H7 (cell line): ENCODE data around the gene UNC13C.

DNA sequence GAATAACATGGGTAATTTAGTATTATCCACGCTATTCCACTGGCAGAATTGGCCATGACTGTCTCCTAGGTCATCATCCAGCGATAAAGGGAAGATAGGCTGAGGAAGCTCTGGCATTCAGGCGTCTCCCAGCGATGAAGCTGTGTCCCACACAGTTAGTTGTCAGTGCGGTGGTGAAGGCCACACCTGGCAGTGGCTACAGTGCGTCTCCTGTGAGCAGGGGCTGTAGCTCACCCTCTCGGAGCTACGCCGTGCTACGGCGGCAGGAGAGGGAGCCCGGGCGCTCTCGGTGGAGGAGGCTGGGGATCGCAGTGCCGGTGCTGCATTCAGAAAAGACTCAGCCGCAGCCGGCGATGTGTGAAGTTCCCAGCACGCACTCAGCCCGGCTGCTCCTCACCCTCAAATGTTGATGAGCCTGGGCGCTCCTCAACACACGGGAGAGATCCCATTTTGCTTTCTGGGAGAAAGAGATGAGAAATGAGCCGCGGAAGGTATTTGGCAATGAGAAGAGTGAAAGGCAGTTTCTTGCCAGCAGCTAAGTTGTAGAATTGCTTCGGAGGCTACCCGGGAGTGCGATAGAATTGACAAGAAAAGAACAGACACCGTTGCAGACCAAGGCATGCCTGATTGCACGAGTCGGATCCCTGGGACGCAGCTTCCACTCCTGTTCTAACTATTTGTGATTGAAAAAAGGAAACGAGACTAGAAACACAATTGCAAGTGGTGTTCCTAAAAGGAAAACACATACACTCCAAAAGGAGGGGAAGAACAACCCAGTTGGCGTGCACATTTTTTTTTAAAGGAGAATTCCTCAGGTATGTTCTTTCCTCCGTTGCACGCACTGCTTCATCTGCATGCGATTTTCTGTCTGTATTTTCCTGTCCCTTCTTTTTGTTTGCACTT lies at the start of gene UNC13C:
Gene UNC13C, plus strand, starts transcription at position 329 of the 903 bp plus-strand sequence.
- RAMPAGE, long total RNA: no peak

DNA sequence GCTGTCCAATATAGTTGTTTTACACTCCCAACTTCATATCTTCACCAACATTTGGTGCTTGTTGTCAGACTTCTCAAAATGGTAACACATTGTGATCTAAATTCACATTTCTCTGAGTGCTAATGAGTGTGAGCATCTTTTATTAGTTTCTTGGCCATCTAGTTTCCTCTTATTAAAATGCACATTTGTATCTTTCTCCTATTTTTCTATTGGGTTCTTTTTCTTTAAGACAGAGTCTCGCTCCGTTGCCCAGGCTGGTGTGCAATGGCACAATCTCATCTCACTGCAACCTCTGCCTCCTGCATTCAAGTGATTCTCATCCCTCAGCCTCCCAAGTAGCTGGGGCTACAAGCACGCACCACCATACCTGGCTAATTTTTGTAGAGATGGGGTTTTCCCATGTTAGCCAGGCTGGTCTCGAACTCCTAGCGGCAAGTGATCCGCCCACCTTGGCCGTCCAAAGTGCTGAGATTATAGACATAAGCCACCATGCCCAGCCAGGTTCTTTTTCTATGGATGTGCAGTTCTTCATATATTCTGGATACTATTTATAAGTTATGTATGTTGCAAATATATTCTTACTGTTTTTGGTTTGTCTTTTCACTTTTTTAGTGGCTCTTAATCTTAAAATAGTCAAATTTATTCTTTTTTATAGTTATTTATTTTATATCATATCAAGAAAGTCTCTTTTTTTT lies 30.8 kb downstream of the RAB27A start:
- RAMPAGE, long total RNA: no peak

DNA sequence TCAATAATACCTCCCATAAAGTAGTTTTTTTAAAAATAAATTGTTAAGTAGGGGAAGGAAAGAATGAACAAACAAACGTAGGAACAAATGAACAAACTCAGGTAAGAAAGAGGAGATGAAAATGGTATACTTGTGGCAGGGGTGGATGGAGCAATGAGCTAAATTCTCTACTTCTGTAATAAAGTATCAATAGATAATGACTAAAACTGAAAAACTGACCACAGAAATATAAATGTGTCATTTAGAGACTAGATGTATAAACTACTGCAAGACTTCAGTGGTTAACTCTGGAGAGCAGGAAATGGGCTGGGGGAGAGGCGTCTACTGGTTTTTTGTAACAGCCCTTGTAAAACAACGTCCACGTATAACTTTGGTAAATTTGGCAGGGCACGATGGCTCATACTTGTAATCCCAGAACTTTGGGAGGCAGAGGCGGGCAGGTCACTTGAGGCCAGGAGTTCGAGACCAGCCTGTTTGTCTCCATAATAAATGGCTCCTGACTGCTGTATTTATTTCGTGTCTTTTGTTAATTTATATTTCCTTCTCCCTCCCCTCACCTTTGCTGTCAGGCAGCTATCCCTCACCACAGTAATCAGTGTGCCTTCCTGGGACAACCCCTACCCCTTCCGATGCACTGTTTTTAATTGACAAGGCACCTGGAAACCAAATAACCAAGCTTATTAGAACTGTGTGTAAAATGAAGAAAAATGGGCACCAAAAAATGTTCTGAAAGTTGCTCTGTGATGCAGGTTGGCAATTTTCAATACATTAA lies 12.4 kb downstream of the RAB27A start:
- RAMPAGE, long total RNA: no peak

- RAMPAGE, long total RNA: no peak
Measured at GRCh38 chr15:55395484-55395739, 12.7 kb downstream of the CCPG1 start.

DNA sequence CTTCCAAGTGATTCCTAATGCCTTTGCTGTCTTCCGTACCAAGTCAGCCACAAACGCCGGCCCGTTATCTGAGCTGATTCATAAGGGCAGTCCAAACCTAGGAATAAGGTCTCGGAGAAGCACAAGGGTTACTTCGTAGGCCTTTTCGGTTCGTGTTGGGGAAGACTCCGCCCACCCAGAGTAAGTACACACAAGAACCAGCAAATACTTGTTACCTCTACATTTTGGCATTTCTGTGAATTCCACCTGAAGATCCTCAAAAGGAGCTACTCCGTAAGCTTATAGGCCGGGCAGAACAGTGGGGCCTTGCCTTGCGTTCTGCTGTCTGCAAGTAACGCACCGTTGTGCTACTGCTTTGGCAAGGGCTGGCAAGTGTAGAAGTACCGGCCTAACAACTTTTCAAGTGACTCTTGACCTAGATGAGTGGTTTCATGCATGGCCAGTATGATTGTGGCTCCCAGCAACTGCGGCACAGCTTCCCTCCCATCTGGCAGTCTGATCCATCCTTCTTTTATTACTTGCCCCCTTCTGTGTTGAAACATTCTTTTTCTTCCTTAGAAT lies 6.3 kb upstream of the DNAAF4 start:
- RAMPAGE, long total RNA: no peak

DNA sequence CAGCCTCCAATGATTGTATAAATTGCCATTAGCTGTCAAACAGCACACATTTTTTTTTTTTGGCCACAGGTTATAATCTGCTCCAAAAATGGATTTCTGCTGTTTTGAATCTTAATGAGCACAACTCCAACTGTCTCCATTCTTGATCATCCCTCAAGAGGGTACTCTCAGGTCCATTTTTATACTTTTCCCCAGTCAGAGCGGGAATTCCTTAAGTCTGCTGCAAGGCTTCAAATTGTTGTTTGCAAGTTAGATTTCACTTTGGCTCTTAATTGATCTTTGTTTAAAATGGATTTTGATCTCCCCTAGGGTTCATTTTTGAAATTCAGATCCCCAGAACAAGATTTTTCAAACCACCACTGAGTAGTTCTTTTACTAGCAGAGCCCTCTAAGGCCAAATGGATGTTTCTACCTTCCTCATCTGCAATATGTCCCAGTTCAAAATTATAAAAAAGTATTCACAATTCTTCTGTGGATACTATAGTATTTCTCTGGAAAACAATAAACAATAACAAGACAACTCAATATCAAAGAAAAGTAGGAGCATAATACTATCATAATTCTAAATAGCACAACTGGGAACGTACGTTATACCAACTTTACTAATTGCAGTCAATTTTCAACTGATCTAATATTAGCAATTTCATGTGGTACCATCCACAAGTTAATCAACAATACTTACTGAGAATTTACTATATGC lies 36.9 kb upstream of the DNAAF4 start:
- RAMPAGE, long total RNA: no peak

GRCh38 chr15:55737217-55737963 lies 5.6 kb downstream of the PRTG start:
- RAMPAGE, long total RNA: no peak

DNA sequence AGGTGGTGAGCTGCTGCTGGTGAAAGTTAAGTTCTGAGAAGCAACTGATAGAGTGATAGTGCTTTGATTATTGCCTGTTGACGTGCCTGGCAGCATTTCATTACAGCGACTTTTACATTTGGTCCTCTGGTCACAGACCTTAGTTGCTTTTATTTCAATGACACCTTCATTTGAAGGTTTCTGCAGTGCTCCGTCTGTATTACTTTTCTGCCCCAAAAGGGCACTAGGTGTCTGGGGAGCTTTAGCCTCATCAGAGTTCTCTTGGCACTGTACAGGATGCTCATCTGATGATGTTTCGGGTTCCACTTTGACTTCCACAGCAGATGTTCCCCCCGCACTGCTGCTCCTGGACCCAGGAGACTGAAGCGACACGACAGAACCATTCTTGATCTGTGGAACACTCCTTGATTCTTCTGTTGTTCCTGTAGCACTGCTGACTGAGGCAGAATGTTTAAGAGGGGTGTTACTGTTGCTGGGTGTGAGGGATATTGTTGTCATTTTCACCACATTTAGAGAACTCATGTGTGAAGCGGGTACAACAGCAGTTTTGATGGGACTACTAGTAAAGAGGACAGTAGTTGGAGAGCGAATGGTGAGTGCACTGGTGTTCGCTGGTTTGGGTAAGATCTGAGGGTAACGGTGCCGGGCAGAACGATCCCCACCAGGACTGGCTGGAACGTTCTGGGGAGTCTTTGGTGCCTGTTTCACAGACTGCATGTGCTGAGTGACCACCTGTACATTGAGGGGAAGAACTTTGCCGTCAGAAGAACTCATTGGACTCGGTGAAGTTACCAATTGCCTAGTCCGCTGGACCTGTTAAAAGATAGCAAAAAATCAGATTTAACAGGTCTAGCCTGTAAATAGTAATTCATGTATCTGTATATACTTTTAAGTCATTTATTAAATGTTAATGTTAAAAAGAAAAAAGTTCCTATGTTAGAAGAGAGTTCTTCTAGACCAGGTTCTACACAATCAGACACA lies 102.7 kb upstream of the NEDD4 start:
- RAMPAGE, long total RNA: no peak

DNA sequence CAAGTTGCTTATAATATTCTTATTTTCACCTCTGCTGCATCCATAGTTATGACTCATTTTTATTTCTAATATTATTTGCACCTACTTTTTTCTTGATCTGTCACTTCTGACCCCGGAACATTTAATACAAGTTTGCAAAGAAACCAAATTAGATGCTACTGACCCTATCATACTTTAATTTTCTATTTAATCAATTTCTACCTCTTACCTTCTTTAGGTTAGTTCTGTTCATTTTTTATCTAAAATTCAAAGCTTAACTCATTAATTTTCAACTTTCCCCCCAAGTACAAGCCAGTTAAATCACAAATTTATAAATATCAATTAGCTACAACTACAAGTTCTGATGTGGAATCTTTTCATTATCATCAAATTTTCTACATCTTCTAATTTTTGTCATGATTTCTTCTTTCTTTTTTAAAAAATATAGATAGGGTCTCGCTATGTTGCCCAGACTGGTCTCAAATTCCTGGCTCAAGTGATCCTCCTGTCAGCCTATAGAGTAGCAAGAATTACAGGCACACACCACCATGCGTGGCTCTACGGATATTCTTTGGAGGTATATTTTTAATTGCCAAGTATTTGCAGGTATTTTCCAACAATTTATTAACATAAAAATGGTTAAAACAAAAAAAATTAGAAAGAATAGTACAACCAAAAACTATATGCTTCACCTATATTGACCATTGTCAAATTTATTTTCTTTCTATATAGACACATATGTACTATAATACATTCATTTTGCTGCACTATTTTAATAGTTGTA lies 27.1 kb downstream of the RFX7 start:
- RAMPAGE, long total RNA: no peak

DNA sequence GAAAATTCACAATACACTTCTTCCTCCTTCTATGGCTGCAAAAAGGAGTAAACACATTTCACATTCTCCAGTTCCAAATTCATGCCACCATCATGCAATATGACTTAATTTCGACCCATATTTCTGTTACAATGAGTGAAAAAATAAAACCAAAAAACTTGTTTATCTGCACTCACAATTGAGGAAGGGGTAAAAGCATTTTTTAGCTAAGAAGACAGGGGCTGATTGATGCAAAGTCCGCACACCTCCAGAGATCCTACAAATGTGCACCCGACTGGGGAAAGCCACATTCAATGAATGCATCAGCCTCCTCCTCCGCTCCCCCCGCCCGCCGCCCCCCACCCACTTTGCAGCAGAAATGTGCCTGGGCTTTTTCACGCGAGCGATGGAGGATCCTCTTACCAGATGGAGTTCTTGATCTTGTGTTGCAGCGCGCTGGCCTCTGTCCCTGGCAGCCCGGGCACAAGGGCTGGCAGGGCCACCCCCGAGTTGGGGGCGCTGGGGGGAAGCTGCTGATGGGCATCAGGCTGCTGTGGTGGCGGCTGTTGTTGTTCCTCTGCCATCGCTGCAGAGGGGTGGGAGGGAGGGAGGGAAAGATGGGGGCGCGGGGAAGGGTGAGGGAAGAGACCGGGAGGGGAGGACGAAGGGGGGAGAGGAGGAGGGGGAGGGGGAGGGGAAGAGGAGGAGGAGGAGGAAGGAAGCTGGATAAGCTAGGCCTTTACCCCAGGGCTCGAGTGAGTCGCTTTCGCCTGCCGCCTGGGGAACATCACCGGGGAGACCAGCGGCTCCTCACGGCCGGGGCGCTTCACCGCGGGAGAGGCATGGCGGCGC lies 741 bp downstream of the RFX7 start:
- RAMPAGE, long total RNA: start-site peak on the minus strand centred at position 678 of the sequence, 277 bp wide, 10 reads

- RAMPAGE, long total RNA: no peak
Measured at GRCh38 chr15:56732532-56733093, 696 bp downstream of the ZNF280D start.

GRCh38 chr15:56737702-56738362 lies 4.5 kb upstream of the ZNF280D start:
- RAMPAGE, long total RNA: no peak

DNA sequence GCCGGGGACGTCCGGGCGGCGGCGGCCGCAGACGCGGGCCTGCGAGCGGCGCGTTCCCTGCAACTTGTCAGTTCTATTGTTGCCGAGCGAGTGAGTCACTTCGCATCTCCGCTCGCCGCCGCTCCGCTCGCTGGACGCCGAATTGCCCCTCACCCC lies 810 bp downstream of the TCF12 start:
- RAMPAGE, long total RNA: no peak

GRCh38 chr15:56992888-56993677 lies 74.6 kb downstream of the TCF12 start:
- RAMPAGE, long total RNA: no peak

DNA sequence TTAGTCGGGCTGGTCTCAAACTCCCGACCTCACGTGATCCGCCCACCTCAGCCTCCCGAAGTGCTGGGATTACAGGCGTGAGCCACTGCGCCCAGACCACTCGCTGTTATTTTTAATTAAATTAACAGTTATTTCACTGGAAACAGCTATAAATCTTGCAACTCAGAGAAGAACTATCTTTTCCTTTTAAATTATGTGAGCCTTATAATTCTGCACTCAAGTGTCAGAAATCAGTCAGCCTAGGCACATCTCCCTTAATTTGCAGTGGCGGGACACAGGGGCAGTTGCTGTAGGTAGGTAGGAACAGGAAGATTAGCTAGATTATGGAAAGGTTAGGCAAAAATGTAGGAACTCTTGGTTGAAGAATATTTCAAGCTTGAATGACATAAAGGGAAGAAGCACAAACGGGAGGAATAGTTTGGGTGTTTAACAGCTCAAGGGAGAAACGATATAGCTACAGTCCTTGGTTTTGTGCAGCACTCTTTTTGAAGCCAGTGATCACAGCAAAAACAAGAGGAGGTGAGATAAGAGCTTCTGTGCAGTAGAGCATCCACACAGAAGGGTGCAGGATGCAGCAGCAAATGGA lies 223.2 kb downstream of the TCF12 start:
- RAMPAGE, long total RNA: no peak

DNA sequence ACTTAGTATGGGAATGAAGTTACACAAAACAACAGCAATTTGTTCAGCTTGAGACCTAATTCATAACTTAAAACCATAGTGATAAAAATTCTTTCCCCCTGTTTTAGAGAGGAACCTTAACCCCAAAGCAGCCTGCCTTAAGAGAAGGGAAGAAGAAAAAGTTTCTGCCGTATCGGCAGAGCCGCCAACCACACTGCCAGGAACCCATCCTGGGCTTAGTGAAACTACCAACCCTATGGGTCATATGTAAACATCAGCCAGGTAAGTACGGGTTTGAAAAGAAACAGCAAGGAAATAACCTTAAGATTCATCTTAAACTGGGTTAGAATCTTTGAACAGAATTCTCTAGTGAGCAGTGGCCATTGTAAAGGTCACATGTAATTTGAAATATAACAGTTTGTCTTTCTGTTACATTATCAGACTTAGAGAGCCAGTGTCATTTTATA lies 93.9 kb upstream of the CGNL1 start:
- RAMPAGE, long total RNA: no peak

- RAMPAGE, long total RNA: no peak
Measured at GRCh38 chr15:57327918-57328451, 48.3 kb upstream of the CGNL1 start.

DNA sequence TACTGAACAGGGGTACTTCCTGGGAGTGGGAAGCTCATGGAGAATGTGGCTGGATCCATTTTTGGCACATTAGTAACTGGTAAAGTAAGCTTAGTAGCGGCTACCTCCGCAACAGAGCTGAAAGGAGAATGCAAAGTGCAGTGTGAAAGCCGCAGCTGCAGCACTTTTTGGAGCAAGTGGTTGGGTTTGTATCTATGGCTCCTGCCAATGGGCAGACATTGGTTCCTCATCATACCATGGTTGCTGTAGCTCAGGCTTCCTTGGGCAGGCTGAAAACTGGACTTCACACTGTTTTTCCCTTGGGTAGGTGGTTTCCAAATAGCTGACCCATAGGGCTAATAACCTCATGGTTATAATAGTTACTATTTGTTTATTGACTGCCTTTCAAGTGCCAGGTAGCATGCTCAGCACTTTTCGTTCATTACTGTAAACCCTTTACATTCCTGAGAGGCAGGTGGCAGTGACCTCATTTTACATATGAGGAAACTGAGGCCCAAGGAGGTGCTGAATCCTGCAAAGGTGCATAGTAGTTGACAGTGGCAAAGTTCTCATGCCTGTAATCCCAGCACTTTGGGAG lies 4.5 kb downstream of the CGNL1 start:
- RAMPAGE, long total RNA: no peak

DNA sequence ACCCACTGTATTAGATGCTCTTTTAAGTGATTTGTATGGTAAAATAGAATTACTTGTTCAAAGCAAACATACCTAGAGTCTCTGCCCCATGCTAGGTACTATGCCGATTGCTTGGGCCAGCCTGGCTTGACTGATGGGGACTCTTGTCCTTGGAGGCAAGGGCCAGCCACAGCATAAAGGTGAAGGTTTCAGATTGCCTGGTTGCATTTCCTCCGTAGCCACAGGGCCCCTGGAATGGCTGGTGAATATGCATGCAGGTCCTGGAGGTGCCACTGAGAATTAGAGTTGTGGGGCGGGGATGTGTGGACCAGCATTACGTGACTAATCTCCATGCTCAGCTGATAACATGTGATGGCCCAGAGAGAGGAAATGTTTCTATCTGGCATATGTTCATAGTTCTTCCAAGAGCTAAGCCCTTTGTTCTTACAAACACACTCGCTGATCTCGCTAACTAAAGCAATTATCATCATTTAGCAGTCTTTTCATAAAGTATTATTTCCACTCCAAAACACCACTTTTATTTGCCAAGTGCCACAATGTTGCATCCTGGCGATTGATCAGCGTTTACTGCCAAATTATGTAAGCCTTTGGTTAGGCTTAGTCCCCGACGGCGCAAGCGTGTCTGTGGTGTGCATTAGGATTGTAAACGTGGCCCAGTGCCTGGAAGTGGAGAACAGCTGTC lies 55.8 kb downstream of the CGNL1 start:
- RAMPAGE, long total RNA: no peak

GRCh38 chr15:57437037-57437299 lies 60.7 kb downstream of the CGNL1 start:
- RAMPAGE, long total RNA: no peak